Occipital lobe (tissue), 2 donors: Measurements from ENCODE around the genes ABCC12 and LONP2.

DNA sequence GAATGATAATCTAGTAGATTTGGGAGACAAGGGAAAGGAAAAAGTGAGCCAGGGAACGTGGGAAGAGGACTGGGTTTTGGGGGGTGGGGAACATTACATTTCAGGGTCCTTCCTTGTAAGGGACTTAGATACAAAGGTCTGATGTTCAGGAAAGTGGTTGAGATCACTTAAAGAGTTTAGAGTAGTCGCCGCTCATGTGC lies 85.8 kb upstream of the NETO2 start:
- RAMPAGE, long total RNA: no peak

GRCh38 chr16:47636628-47637770 lies 175.9 kb downstream of the PHKB start:
- RAMPAGE, long total RNA: no peak

- RAMPAGE, long total RNA: no peak
These were observed 189.5 kb downstream of the PHKB start for GRCh38 chr16:47650761-47650968.

GRCh38 chr16:47663493-47663938 lies 202.4 kb downstream of the PHKB start:
- RAMPAGE, long total RNA: no peak

- RAMPAGE, long total RNA: no peak
These were observed 39.3 kb downstream of the ABCC12 start for GRCh38 chr16:48116570-48116892.

- RAMPAGE, long total RNA: no peak
These were observed at the start of gene ABCC12 for GRCh38 chr16:48155872-48156345. ABCC12 (minus strand) TSS chr16:48155993.

DNA sequence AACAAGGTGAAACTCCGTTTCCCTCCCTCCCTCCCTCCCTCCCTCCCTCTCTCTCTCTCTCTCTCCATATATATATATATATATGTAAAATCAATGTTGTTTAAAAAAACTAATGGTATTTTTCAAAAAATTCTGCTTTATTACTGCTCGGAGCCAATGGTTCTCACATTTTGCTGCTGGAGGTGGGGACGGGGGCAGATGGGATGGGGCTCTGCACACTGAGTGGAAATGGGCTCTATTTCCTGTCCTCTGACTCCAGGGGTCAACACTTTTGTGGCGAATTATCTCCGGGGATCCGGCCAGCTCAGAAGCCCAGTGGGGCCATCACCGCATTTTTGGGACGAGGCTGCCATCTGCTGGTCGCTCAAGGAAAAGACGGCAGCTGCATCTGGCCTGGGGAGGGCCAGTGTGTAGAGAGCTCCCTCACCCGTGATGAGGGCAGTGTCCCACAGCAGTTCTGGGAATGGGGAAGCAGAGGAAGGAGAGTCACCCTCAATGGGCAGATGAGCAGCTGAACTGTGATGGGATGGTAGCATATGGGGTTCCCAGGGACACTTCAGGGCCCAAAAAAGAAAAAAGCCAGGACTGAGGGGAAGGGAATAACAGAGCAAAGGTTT lies 9.0 kb upstream of the ABCC12 start:
- RAMPAGE, long total RNA: no peak

GRCh38 chr16:48244112-48245166 lies at the start of gene LONP2:
LONP2 (plus strand) TSS chr16:48244300.
- RAMPAGE, long total RNA: start-site peak on the plus strand at chr16:48244269-48244375, 1,314 and 298 reads in 2 replicates

- RAMPAGE, long total RNA: no peak
These were observed 42.5 kb downstream of the SIAH1 start for GRCh38 chr16:48342363-48343462.

DNA sequence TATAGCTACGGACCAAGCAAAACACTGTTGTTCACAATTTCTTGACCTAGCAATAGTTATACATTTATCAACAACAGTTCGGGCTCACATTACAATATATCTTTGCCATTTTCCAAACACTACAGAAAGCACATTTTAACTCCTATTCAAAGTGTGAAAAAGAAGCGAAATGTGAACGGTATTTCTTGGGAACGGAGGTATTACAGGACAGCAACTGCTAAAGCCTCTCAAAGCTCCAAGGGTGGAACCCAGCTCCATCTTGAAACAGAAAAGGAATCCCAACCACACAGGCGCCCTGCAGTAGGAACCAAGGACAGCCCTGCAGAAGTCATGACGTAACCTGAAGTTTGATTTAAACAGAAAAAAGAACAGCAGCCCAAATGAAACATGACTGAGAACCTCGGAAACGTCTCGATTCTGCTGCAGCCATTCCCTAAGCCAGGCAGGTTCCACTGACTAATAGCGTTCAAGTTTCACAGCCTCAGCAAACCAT lies 20.3 kb downstream of the SIAH1 start:
- RAMPAGE, long total RNA: no peak

DNA sequence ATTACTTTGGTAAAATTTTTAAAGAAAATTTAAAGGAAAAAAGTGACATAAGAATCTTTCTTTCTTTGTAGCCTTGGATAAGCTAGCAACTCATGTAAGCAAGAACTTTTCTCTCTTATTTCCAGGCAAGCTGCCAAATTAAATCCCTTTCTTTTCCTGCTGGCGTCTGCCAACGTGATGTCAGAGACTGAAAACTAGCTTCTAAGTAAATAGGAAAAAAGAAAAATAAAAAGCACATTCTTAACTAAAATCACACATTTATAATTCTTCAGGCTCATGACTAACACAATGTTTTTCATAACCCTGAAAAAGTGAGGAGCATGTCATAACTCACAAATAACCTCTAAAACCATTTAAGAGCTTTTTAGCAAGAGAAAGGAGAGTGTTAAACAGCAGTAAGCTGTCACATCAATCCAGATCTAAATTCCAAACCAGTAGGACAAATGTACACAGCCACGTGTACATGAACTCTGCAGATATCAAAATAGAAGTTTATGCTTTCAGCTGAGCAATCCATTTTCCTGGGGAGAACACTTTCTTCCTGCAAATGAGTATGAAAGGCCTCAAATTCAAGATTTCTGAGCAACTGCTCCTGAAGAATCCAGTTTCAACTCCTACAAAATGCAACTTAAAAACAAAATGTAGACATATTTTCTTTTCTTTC lies 110.0 kb downstream of the N4BP1 start:
- RAMPAGE, long total RNA: no peak

DNA sequence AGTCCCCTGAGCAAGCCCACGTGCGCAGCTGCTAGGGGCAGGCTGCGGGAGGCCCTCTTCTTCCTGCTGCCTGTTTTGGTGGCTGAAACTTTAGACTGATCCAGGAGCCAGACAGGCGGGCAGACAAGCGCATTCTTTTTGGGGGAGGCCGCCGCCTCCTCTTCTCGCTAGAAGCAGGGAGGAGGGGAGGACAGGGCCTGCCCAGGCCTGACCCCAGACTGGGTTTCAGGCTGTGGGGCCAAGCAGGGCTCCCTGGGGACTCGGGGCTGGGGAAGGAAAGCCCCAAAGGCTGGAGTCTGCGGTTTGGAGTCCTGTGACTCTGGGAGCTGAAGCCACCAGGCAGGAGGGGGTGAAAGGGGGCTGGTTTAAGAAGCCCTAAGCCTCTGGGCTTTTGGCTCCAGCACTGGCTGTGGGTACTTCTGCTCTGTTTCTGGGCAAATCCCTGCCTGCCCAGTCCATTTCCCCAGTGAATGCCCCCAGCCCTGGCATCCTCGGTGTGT lies 73.6 kb downstream of the N4BP1 start:
- RAMPAGE, long total RNA: no peak

DNA sequence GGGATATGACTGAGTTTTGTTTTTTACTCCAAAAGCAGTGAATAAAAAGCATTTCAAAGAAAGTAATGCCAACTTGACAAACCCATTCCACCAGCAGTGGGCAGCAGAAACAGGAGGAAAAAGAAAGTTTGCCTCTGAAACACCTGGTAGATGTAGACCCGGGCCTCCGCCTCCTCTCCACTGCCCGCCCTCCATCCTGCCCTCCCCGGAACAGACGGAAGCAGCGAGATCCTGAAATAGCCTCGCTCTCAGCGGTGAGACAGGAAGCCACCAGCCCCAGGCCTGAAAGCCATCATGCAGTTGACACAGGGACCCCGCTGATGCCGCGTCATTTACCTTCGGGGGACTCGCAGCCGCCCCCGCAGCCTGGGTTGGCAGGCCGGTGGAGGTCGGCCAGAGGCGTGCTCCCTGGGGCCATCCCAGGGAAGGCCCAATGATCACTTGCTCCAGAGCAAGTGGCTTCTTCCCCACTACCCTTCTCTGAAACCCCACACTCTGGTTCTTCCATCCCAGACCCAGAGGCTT lies 67.8 kb downstream of the C16orf78 start:
- RAMPAGE, long total RNA: no peak

GRCh38 chr16:49527900-49529015 lies 154.7 kb downstream of the C16orf78 start:
- RAMPAGE, long total RNA: no peak

DNA sequence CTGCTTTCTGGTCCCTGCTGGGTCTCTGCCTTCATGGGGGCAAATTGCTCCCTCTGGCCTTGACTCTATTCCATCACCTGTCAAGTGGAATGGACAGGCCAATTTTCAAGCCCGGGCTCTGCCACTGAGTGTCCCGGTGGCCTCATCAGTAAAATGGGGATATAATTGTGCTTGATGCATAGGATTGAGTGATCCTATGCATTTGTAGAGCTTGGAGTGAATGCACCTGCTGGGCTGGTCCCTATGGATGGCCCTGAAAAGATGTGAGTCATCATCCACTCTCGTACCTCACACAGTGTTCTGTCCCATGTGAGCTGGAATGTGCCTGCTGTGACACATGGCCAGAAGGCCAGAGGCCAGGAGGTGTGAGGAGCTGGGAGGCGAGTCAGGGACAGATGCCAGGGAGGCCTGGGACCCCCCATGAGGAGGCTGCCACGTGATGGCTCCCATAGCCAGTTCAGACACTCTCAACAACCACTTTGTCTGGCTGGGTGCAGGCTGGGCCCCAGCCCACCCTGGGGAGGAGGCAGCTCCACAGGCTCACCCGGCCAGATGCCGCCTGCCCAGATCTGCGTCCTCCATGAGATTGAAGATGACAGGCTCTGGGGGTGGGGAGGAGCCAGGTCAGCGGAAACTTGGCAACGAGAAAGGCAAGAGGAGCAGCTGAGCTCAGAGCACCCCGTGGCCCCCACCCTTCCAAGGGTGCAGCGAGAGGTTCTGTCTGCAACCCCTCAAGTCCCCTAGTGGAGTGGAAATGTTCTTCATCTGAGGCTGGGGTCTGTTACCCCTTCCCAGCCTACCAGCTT lies 168.8 kb downstream of the C16orf78 start:
- RAMPAGE, long total RNA: no peak

DNA sequence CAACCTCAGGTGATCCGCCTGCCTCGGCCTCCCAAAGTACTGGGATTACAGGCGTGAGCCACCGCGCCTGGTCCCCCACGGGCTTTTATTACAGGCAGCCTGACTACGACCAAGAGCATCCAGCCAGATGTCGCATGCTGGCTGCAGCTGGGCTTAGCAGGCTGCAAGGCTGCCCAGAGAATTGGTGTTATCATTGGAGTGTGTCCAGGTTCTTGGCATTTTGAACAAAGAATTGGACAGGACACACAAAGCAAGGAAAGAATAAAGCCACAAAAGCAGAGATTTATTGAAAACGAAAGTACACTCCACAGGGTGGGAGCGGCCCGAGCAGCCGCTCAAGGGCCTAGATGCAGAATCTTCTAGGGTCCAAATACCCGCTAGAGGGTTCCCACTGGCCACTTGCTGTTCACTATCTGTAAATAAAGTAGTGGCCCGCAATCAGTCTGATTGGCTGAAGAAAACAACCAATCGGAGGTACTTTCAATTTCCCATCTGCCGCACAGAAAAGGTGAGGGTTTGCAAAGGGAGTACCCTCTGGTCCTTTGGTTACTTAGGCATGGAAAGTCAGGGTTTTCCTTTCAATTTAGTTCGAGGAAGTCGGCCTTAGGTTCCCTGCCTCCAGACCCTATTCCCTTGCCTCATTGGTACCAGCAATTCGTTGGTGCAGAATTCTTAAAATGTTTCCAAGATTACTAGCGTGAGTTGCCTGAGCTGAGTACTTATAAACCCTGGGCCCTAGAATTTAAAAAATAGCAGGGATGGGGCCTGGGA lies 38.6 kb upstream of the CNEP1R1 start:
- RAMPAGE, long total RNA: no peak

DNA sequence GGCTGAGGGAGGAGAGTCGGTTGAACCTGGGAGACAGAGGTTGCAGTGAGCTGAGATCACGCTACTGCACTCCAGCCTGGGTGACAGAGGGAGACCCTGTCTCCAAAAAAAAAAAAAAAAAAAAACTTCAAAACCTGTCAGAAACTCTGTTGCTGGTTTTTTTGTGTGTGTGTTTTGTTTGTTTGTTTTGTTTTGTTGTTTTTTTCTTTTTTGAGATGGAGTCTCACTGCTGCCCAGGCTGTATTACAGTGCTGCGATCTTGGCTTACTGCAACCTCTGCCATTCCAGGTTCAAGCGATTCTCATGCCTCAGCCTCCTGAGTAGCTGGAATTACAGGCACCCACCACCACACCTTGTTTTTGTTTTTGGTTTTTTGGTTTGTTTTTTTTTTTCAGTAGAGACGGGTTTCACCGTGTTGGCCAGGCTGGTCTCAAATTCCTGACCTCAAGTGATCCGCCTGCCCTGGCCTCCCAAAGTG lies 39.6 kb downstream of the HEATR3 start:
- RAMPAGE, long total RNA: no peak

GRCh38 chr16:50235304-50236156 lies 30.8 kb upstream of the ADCY7 start:
- RAMPAGE, long total RNA: no peak

DNA sequence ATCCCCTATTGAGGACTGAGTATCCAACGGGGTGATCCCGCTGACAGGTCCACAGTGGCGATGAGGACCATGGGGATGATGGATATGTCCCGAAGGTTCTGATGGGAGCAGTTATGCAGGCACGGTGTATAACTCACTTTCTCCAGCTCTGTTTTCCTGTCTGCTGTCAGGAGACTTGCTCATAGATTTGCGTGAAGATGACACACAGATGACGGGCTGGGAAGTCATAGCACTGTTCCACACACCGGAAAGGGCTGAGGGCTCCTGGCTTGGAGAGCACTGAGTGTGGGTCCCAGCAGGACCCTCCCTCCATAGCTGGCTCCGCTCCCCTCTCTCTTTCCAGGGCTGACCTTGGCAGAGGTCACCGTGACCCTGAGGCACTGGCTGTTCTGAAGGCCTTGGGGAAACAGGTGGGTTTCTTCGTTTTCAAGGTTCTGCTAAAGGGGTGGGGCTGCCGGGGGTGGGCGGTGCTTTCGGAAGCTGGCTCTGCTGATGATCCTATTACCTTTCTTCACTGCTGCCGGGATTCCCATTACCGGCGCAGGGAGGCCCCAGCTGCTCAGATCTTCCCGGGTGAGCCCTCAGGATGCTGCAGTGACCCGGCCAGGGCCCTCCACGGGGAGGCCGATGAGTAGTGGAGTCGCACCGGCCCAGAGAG lies 22.0 kb upstream of the ADCY7 start:
- RAMPAGE, long total RNA: no peak

DNA sequence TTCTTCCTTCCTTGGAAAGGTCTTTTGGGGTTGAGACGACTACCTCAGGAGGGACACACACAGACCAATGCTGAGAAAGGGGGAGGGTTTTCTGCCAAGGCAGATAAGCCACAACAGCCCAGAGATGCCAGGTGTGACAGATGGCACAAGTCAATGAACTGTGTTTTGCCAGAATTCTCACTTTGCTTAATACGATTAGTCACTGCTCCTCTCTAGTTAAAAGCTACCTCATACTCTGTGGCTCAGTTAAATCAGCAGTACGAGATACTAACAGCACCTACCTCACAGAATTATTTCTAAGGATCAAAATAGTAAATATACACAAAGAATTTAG lies 8.0 kb downstream of the BRD7 start:
- RAMPAGE, long total RNA: no peak